Gastrocnemius medialis (tissue), 3 donors: ENCODE data around the genes ZNF410 and LTBP2.

GRCh38 chr14:73568627-73568880 lies 459 bp upstream of the ACOT2 start:
- PRO-cap, result no peak
- RAMPAGE, long total RNA, 3 experiments, result no peak in any of the 3 experiments

DNA sequence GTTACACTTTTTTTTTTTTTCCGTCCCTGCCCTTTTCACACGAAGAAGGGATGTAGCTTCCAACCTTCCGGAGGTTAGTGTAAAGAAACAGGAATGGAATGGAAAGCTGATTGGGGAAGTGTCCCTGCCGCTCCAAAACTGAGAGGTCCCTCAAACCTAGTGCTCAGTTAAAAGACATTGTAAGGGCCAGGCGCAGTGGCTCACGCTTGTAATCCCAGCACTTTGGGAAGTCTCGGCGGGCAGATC lies 1.0 kb downstream of the ACOT2 start:
- PRO-cap, result bidirectional peak, plus-strand start outside the sequence, minus-strand start at position 140 of the sequence
- RAMPAGE, long total RNA, 3 experiments, result no peak in any of the 3 experiments

GRCh38 chr14:73729822-73730196 lies 15.6 kb upstream of the PNMA1 start:
- PRO-cap, result no peak
- RAMPAGE, long total RNA, 3 experiments, result no peak in any of the 3 experiments

DNA sequence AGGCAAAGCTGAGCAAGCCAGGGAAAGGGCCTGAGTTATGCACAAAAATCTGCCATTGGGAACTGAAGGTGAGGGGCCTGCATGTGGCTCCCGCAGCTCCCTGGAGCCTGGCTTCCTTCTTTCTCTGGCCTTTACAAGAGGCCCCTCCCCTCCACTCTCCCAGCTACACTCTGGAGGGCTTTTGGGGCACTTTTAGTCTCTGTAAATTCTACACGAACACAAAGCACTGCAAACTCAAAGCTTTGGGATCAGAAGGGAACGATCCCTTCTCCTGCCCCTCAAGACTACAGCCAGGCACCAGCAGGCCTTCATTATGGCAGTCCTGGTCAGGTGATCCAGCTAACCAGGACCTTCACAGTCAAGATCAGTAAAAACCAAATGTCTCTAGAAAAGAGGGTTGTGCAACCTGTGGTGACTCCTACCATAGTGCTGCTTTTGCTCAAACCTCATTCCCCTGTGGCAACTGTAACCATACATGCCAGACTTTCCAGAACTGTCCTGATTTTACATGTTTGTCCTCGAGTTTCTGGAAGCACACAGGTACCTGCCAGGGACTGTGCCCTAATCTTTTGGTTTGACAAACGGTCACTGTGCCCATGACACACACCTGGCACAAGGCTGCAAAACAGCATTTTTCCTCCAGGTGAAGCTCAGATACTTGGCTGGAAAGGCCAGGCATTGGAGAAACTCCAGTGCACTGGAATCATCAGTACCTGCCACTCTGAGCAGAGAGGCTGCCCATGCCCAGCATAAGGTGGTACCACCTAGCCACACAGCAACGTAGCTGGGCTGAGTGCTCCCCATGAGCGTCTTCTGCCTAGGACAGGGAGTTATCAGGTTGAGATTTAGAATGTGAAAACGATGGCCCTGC lies 24.5 kb upstream of the MIDEAS start:
- PRO-cap, result no peak
- RAMPAGE, long total RNA, 3 experiments, result no peak in any of the 3 experiments

GRCh38 chr14:73800886-73801266 lies 40.8 kb upstream of the MIDEAS start:
- PRO-cap, result no peak
- RAMPAGE, long total RNA, 3 experiments, result no peak in any of the 3 experiments

DNA sequence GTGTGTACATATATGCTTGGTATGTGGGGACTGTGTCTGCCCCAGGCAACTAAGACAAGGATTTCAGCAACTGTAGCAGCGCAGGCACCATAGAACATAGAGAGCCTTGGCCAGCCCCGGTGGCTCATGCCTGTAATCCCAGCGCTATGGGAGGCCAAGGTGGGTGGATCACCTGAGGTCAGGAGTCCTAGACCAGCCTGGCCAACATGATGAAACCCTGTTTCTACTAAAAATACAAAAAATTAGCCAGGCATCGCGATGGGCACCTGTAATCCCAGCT lies 13.3 kb upstream of the PTGR2 start:
- PRO-cap, result no peak
- RAMPAGE, long total RNA, 3 experiments, result no peak in any of the 3 experiments

DNA sequence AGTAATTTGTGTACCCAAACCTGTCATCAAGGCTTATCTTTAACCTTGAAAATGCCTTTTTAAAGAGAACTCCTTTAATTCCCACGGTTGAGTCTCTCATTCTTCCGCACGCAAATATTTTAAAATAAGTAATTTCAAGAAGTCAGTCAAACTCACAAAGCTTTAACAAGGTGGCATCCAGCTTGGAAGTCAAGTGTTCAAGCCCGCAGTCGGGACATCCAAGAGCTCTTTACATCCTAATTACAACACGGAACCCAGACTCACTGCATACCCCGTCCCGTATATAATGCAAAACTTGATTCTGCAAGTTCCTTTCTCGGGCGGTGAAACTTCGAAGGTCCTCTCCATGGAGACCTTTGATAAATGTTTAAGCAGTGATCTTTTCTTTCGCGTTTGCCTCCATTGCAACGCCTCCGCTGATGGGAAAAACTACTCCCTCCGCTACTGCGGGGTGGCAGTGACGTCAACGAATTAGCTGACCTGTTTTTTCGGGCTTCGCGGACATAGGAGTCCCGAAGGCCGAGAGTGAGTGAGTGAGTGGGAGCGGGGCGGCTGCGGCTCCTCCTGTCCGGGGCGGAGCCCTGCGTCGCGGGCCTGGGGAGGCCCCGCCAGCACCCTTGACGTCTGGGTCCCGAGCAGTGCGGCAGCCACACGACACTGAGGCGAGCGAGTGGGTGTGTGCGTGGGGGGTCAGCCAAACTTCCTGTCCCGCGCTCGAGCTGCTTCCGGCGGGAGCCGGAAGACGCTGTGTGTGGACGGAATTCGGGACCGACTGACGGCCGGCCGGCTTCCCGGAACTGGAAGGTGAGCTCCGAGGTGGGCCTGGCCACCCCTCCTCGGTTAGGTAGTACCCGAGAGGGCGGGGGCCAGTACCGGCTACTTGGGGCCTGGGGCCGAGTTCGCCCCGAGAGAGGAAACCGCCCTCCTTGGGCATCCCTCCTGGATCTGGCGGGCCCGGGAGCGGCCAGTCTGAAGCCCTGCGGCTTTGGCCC lies at the start of gene ZNF410:
ZNF410 (plus strand) TSS at position 748 of the 992 bp plus-strand sequence.
- PRO-cap, result bidirectional peak, plus-strand start at position 532 of the sequence, minus-strand start at position 535 of the sequence; bidirectional peak, plus-strand start at position 748 of the sequence, minus-strand start at position 596 of the sequence
- RAMPAGE, long total RNA, 3 experiments, result start-site peak on the plus strand in 1 of 3 experiments, centred at position 750 of the sequence, 111 reads per replicate

- PRO-cap, result no peak
- RAMPAGE, long total RNA, 3 experiments, result no peak in any of the 3 experiments
Observed at GRCh38 chr14:74071142-74071744, 13.0 kb downstream of the ALDH6A1 start.

- PRO-cap, result no peak
- RAMPAGE, long total RNA, 3 experiments, result no peak in any of the 3 experiments
Observed at GRCh38 chr14:74326551-74327012, 21.7 kb upstream of the VRTN start.

- PRO-cap, result no peak
- RAMPAGE, long total RNA, 3 experiments, result no peak in any of the 3 experiments
Observed at GRCh38 chr14:74524326-74524646, 30.7 kb downstream of the ISCA2 start.

GRCh38 chr14:74596532-74597193 lies 15.4 kb downstream of the LTBP2 start:
- PRO-cap, result no peak
- RAMPAGE, long total RNA, 3 experiments, result no peak in any of the 3 experiments

DNA sequence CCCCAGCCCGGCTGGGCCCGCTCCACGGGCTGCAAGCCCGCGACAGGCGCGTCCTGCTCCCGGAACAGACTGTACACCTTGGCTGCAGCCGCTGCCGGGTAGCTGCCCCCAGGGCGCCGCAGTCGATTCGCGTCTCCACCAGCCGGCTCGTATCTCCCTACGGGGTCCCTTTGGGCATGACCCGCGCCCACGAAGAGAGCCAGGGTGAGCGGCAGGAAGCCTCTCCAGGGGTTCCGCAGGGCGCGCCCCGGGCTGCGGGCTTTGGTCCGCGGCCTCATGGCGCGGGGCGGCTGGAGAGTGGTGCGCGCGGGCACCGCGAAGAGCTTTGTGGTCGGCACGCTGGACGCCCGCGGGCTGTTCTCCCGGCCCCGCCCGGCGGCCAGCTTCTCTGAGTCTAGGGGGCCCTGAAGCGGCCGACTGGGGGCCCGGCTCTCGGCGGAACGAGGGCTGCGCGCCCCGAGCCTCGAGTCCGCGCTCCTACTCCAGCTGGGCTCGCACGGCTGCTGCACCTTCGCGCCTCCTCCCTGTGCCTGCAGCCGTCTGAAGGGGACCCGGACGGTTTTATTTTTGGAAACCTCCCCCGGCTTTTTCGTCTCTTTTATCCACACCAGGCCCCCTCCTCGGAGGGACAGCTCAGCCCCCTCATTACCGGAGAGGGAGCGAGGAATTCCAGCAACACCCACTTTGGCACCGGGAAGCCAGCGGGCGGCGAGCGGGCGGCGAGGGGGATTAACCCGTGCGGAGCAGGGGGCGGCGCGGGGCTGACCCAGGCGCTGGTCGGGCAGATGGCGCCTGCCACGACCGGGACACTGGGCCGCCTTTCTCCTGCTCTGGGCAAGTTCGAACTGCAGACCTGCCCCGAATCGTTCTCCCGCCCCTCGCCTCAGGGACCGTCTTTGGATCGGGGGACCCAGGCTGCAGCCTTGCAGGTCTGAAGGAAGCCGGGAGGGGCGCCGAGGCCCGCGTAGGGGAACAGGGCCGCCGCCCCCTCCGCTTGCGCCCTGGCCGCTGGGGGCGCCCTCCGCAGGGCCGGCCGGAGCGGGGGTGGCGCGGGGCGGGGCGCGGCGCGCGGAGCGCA lies at the start of gene LTBP2:
LTBP2 (minus strand) TSS at position 571 of the 1,078 bp plus-strand sequence.
- PRO-cap, result unidirectional peak, minus-strand start at position 569 of the sequence; bidirectional peak, plus-strand start outside the sequence, minus-strand start at position 925 of the sequence
- RAMPAGE, long total RNA, 3 experiments, result no peak in any of the 3 experiments

GRCh38 chr14:74617356-74617738 lies 5.3 kb upstream of the LTBP2 start:
- PRO-cap, result no peak
- RAMPAGE, long total RNA, 3 experiments, result no peak in any of the 3 experiments

DNA sequence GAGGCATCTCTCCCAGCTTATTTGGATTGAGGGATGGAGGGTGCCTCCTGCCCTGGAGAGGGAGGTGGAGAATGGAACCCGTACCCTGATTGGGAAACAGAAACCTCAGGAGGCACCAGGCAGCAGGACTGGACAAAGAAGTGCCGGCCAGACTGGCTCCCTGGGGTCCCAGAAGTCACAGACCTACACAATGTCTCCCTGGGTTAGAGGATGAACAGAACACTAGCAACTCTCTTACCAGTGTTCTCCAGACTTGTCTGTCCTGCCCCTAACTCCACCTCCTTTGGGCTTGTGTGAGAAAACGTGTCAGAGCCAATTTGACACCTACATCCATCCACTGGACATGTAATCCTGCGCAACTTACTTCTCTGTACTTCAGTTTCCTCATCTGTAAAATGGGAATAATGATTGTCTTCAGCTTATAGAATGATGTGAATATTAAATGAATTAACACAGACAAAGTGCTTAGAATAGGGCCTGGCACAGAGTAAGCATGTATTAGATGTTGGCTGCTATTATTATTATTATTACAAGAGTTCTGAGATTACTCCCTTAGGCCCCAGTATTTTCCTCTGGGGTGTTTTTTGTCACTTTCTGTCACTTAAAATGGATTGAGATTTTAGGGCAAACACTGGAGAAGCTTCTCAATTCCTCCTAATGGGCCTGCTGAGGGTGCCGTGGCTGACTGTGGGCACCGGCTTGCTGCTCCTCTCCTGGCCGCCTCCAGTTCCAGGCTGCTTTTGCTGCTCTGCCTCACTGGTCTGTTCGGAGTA lies 40.9 kb upstream of the LTBP2 start:
- PRO-cap, result no peak
- RAMPAGE, long total RNA, 3 experiments, result no peak in any of the 3 experiments

- PRO-cap, result no peak
- RAMPAGE, long total RNA, 3 experiments, result no peak in any of the 3 experiments
Observed at GRCh38 chr14:74890847-74891588, 9.3 kb downstream of the DLST start.

DNA sequence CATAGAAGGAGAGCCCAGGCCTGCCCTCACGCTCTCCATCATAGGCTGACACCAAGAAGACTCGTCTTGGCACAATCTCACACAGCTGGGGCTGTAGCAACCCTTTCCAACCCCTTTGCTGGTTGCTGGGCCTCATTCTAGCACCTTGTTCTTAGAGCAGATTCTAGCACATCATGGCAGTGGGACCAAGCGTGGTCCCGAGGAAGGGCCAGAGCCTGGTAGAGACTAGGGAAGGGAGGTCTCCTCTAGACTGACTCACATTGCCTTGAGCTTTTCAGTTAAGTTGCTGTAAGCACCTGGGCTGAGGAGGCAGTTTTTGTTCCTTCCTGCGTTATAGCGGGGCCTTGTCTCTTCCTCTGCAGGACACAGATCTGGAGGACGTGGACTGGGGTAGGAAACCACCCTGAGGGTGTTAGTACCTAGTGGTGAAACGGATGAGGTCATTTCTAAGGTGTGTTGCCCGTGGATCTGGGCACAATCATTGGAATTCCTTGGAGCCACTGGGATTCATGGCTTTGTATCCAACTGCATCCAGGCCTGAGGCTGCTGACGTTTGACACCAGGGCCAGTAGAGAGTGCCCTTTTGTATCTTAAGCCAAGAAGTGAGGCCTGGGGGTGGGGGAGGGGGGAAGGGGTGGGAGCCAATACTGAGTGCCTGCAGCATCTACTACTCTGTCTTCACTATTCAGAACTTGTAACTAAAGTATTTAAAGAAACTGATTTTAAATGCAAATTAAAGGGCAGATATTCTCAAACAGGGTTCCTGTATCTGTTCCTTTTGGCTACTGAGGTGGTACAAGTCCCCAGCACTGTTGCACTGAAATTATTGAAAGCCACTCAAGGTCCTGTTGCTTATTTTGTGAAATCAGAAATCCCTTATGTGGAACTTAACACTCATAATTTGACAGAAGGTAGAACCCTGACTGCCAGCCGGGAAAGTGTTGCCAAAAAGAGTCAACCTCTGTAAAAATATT lies 19.8 kb downstream of the RPS6KL1 start:
- PRO-cap, result no peak
- RAMPAGE, long total RNA, 3 experiments, result no peak in any of the 3 experiments

- PRO-cap, result no peak
- RAMPAGE, long total RNA, 3 experiments, result no peak in any of the 3 experiments
Observed at GRCh38 chr14:74950861-74951234, 4.5 kb downstream of the PGF start.

DNA sequence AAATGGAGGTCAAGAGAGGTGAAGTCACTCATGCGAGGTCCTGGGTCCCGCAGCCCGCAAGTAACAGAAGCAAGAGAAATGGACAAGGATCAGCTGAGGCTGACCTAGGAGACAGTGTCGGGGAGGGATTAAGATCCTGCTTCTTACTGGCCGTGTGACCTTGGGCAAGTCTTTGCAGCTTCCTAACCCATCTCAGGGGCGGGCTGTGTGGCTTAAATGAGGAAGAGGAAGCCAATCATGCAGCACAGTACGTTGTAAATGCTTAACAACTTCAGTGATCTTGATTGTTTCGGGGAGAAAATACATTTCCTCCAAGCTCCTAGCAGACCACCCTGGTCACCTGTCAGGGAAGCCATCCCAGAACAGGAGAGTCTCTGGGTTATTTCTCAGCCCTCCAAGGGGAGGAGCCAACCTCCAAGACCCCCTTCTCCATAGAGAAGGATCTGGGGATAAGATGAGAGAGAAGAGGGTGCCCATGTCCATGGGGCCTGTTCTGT lies 7.2 kb upstream of the PGF start:
- PRO-cap, result no peak
- RAMPAGE, long total RNA, 3 experiments, result no peak in any of the 3 experiments

- PRO-cap, result no peak
- RAMPAGE, long total RNA, 3 experiments, result no peak in any of the 3 experiments
Observed at GRCh38 chr14:75011675-75012285, 9.1 kb downstream of the EIF2B2 start.

- PRO-cap, result no peak
- RAMPAGE, long total RNA, 3 experiments, result no peak in any of the 3 experiments
Observed at GRCh38 chr14:75030036-75030817, 21.0 kb downstream of the MLH3 start.